Metastatic Pancreatic Carcinoma in the Ovary (tissue), 1 donor: ENCODE measurements around the genes ADAM23 and CPO.

DNA sequence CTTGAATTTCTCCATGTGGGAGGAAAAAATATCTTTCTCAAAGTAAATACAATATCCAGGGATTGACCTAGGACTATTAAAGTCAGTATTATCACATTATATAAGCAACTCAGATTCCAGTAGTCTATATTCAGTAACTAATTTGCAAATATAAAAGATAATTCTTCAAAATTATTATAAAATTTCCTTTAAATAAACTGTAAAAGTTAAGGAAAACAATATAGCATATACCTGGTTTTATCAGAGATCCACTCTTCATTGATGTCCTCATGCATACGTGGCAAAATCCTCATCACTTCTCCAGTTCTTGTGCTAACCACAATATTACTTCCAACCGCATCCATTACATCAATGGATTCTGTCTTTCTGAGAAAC lies 14.6 kb downstream of the NDUFS1 start:
- PRO-cap: no peak

DNA sequence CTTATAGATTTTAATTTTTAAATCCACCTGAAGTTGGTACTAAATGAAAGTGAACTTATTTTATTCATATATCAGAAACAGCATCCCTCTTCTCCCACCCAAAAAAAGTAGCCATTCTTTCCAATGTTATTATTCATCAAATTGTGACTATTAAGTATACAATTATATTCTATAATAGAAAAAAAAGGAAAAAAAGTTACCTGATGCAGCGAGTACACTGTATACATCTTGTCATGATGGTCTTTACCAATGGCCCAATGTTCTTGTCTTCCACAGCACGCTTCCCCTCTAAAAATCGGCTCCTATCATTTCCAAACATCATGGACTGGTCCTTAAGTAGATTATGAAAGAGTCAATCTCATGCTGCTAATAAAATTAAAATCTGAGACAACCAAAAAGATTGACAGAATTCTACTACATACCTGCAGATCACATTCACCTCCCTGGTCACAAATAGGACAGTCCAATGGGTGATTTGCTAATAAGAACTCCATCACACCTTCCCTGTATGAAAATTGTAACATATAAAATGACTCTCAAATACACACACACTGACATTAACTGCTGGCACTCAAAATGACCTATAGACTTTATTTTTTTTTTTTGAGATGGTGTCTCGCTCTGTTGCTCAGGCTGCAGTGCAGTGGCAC lies 11.8 kb downstream of the NDUFS1 start:
- PRO-cap: no peak

- PRO-cap: no peak
Observed at GRCh38 chr2:206292932-206293740, 18.7 kb downstream of the ZDBF2 start.

DNA sequence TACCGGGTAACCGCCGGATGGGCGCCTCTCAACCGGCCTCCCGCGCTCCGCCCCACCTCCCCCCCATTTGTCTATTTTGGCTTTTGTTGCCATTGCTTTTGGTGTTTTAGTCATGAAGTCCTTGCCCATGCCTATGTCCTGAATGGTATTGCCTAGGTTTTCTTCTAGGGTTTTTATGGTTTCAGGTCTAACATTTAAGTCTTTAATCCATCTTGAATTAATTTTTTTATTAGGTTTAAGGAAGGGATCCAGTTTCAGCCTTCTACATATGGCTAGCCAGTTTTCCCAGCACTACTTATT lies 32.4 kb upstream of the ADAM23 start:
- PRO-cap: no peak

GRCh38 chr2:206443151-206444325 lies at the start of gene ADAM23:
Gene ADAM23, plus strand, starts transcription at chr2:206443532.
- PRO-cap: bidirectional peak, plus-strand start at chr2:206443532, minus-strand start at chr2:206443347

DNA sequence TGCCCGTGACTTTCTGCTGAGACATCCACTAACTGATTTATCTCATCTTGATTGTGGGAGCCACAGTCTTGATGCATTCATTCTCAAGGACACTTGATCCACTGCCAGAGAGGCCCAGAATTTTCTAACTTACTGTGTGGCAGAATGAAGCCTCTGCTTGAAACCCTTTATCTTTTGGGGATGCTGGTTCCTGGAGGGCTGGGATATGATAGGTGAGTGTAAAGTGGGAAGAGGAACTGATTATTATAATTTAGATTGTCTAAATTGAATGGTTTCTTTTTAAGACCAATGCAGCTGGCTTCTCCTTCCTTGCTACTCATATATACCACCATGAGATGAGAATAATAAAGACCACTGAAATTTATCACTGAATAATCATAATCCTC lies at the start of gene CPO:
Gene CPO (plus strand): TSS at position 63 of the 386 bp plus-strand sequence.
- PRO-cap: no peak

- PRO-cap: no peak
Observed at GRCh38 chr2:207135052-207135813, 30.5 kb downstream of the KLF7 start.

- PRO-cap: no peak
Observed at GRCh38 chr2:207759963-207760847, 9.5 kb downstream of the FZD5 start.

DNA sequence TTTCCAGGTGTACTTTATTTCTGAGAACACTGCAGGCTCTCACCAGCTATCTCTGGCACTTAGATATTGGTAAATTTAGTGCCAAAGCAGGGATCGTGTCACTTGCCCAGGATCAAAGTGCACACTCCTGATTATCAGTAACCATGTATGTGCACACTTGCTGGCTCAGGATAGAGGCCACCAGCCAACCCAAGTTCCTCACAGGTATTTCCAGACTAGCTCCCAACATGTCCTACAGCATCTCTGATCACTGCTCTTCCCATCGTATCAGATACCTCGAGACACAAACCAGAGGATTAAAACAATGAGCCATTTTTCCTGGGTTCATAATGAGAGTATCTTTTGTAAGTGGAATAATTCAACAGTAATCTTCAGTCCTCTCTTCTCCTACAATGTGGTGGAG lies 5.8 kb upstream of the FZD5 start:
- PRO-cap: no peak

DNA sequence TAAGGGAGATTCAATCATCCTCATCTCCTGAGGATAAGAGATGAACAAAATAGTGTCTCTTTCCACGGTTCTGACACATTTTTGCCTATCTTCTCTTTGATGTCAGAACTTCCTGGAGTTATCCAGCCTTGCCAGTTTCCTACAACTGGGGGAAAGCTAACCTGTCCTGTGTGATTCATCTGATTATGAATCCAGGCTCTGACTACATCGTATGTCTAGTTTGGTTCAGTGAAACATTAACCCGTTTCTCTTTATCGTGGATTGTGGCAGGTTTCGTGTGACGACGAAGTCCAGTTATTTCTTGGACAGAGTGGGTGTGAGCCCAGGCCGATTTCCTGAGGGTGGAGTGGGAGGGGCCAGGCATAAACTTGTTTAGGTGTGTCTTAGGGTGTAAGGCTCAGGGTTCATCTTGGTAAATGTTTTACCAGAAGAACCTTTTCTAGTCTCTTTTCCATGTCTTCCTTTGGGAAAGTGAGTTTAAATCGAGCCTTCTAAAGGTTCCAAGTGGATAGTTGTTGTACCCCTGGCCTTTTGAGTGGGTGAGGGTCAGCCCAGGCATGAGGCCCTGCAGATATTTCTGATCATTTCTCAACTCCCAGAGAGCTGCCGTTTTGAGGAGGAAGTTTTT lies 50.3 kb upstream of the FZD5 start:
- PRO-cap: no peak

GRCh38 chr2:207831722-207832408 lies 62.2 kb upstream of the FZD5 start:
- PRO-cap: no peak

DNA sequence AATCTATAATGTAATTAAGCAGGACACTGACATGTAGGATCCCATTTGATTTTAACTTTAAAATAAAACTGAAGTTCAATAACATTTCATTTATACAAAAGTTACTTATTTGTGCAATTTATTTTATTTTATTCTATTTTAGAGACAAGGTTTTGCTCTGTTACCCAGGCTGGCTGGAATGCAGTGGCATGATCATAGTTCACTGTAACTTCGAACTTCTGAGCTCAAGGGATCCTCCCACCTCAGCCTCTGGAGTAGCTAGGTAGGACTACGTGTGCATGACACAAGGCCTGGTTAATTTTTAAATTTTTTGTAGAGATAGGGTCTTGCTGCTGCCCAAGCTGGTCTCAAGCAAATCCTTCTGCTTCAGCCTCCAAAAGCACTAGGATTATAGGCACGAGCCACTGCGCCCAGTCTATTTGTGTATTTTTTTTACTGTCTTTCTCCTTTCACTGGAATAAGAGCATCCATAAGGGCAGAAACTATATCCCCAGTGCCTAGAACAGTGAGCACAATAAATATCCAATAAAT lies 89.4 kb downstream of the PLEKHM3 start:
- PRO-cap: no peak

DNA sequence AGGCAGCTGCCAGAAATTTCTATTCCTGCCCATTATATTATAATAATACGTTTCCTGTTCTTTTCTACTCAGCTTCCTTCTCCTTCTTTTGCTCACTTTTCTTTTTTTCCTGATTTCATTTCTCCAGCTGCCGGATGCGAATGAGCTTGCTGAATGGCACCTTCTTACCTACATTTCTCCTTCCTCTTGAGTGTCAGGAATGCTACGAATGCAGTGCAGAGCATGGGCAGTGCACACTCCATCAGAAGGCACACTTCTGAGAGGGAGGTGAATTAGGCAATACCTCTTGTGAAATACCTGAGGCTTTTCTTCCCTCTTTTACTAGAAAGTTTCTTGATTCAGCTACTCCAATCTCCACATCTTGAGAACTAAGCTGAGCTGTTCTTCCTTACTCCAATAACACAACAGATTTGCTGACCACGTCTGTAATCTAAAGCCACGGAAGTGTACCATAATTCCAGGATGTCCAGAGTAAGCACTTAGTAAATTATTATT lies 51.1 kb downstream of the PLEKHM3 start:
- PRO-cap: no peak

DNA sequence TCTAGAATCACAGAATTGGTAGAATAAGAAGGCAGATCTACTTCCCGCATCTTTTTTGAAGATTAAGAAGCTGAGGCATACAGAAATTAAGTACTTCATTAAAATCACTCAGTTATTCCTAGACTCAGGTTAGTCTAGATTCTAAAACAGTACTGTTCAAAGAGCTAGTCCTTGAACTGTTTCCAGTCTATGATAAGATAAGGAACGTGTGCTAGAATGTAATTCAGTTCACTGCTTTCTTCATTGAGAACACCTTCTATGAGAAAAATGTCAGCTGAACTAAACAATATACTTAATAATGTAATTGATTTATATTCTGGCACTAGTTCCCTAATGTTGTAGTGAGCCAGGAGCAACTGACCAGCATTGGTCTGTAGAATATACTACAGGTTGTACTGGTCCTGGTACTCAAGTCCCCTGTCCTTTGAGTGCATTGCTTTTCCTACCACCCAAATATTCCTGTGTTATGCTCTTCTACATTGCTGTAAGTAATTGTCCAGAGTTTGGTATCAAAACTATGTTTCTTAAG lies 53.5 kb upstream of the PTH2R start:
- PRO-cap: no peak

DNA sequence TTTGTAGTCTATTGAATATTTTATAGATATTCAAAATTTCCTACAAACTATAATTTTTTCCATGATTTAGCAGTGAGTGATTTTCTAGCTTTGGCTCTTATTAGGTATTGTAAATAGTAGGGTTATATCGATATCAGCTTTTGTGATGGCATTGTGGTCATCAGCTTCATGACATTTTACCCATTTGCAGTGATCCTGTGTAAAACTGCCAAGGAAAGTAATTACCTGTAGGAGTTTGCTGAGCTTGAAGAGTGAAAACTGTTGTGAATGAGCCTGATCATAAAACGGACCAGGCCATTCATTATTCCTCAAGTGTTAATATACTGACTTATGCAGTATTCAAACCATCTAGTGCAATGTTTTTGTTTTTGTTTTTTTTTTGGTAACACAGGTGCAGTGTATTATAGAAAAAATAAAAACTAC lies 48.6 kb upstream of the PTH2R start:
- PRO-cap: no peak

- PRO-cap: no peak
Observed at GRCh38 chr2:208702340-208702714, 295.7 kb downstream of the PTH2R start.

GRCh38 chr2:209730230-209730688 lies 41.4 kb upstream of the UNC80 start:
- PRO-cap: no peak

- PRO-cap: unidirectional peak, minus-strand start at chr2:209772507
Observed at GRCh38 chr2:209772353-209772740, 715 bp downstream of the UNC80 start.

- PRO-cap: no peak
Observed at GRCh38 chr2:210022776-210023860, 20.7 kb downstream of the RPE start.

- PRO-cap: no peak
Observed at GRCh38 chr2:210080106-210080824, 77.8 kb downstream of the RPE start.